ENCODE measurements around a stretch of chr4.

DNA sequence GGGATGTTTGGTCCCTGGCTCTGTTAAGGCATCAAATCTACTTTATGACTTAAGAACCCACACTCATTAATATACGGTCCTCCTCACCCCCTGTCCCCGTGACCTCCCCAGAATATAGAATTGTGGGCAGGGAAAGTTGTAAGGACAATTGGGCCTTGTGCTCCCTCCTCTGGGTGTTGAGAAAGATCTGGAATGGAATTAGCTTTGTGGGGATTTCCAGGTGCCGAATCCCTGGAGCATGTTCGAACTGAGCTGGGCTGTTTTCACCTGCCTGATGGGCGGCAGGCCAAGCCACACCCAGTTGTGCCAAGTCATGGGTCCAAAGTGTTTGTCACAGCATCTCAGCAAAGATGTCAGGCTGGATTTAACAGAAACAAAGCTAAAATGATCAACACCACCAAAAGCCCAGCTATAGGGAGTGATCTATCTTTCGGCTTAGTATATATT, 349.3 kb upstream of the KLF3 start:
- RRBS: no CpG with 5 or more reads among the region's 6 CpGs

DNA sequence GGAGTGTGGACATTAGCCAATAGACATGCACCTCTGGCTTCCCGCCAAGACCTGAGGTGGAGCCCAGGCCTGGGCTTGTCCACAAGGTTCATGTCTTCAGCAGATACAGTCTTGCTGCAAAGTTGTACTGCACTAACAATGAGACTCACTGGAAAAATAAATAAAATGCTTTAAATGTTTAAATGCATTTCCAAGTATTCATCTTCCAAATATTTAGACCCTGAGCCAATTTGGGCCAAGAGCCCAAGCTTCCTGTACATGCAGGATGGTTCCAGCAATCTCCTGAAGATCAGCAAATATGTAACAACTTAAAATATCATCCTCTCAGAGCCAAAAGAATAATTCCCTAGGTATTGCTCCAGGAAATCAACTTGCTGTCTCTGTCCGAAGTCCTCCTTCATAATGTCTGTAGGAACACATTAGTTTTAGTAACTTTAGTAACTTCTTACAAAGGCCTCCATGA, 98.6 kb upstream of the KLF3 start:
- RRBS: no CpG with 5 or more reads among the region's 2 CpGs

DNA sequence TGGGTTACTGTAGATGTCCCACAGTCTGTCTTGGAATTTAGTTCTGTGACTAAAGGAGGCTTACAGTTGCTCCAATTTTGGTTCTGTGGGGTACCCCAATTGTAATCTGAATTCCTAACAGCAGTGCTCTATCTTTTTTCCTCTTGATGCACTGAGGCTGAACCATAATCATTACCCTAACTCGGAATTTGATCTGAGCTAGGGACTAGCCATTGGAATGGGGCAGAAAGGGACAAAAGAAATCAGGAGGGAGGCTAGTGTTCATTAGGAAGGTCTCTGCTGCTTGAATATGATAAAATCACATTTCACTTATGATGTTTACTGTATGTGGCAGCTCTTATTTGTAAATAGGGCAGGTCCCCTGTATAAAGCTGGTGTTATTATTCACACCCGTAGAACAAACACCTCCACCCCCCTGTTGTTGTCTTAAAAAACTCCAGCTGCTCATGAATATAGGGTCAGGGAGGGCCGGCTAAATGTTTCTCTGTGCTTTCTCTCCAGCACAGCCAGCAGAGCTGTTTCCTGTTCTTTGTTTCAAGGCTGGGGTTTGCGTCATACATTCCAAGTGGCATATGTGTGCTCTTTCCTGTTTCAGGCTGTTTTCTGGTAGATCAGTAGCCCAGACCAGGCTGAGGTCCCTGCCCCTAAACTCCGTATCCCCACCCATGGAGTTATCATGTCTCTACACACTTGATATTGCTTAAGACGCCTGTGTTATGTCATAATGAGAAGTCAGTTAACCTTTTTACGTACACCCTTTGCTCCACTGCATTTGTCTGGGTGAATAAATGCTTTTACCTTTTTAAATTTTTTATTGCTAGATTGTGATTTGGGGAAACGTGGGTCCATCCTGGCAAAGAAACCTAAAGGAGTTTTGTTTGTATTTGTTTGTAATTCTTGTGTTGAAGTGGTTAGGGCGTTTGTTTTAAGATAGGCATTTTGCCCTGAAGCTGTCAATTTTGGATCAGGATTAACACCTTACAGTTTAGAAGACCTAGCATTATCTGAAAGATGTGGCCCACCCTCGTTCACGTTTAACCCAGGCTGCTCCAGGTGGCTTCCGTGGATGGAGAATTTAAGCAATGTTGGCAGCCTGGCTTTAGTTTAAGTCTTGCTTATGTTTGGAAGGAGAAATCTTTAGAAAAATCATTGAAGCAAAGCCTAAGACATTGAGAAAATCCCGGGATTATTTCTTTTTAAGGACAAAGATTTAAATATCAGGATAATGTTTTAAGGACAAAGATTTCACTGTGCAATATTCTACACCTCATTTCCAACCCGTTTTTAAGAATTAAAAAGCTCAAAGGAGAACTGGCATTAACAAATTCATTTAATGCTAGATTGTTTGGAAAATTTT, 3.2 kb downstream of the KLF3 start:
- RRBS: no CpG with 5 or more reads among the region's 14 CpGs

DNA sequence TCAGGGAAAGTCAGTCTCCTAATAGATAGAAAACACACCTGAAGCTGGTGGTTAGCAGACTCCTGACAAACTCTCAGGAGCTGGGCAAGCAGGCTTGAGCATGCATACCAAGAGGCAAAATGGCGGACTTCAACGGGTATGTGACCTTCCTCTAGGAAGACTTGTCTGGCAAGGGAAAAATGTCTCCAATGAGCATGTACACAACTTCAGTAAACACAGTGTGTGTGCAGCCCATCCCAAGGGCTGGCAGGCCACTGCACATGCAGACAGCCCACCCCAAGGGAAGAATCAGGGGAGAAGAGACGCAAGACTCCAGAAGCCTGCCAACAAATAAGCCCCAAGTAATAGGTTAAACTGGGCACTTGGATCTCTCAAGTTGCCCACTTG, 2.3 kb downstream of the TLR1 start:
- RRBS: no CpG with 5 or more reads among the region's 3 CpGs

DNA sequence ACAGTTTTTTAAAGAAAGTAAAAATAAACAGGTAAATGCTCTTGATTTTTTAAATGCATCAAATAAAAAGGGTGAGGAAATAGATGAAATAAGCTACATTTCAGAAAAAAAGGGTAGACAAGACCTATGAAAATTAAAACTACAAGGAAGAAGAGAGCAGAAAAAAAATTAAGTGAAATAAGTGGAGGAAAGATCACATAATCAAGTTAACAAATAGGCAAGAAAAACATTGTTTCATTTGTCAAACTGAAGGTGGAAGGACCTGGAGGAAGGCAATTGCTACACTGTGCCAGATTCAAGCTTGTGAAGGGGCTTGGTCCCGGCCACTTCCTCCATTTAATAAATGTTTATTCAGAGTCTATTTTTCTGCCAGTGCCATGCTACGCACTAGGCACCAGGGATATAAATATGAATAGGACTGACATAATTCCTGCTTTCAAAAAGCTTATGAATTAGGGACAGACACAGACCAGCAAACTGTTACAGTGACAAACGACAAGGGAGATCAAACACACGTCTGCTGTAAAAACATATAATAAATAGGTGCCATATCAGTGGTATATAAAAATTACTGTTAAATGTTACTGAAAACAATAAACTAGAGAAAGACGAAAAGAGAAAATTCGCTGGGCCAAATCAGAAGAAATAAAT, 646 bp downstream of the TLR6 start:
- RRBS: no CpG with 5 or more reads among the region's 6 CpGs

DNA sequence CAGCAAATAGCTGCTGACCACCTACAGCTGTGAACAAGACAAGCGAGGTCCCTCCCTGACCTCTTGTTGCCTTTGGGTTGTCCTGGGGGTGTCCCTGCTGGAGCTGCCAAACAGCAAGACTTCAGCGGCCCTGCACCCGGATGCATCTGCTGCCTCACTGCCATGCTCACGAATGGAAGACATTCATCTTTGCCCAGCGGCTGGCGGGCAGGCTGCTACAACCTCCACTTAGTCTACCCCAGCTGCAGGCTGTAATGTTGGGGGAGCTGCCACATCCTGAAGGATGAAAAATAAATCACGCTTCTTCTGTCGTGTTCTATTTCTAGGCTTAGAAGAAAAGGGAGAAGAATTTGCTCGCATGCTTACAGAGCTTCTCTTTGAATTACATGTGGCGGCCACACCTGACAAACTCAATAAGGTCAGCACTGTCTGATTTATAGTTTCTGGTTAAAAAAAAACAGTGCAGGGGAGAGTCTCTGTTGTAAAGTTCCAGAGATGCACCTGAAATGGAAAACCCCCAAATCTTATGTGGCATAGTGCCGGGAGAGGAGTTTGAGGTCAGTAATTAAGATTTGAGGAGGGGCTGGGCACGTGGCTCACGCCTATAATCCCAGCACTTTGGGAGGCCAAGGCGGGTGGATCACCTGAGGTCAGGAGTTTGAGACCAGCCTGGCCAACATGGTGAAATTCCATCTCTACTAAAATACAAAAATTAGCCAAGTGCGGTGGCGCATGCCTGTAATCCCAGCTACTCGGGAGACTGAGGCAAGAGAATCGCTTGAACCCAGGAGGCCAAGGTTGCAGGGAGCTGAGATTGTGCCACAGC, 61.5 kb downstream of the FAM114A1 start:
- RRBS: no CpG with 5 or more reads among the region's 18 CpGs

DNA sequence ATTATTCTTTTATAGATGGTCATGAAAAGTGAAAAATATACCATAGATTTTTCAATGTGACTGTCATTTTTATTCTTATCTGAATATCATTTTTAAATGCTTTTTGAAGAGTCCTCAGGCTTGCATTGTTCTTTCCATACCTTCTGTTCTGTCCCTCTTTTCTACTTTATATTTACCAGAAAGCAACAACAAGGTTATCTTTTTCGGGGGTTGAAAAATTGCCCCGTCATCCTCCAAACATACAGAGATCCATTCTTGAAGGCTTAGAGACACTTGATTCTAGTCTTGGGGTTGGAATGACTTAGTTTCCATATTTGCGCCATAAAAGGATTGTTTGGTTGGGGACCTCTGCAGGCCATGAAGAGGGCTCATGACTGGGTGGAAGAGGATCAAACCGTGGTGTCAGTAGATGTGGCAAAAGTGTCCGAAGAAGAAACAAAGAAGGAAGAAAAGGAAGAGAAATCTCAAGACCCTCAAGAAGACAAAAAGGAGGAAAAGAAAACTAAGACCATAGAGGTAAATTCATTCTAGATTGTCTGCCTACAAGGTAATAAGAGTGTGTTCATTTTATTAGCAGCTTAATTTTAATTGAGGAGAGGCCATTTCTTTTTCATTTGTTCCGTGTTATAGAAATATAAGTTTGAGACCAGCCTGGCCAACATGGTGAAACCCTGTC, 63.6 kb downstream of the FAM114A1 start:
- RRBS: no CpG with 5 or more reads among the region's 6 CpGs

GRCh38 chr4:38949248-38949523, 81.6 kb downstream of the FAM114A1 start:
- RRBS: no CpG with 5 or more reads among the region's 3 CpGs

DNA sequence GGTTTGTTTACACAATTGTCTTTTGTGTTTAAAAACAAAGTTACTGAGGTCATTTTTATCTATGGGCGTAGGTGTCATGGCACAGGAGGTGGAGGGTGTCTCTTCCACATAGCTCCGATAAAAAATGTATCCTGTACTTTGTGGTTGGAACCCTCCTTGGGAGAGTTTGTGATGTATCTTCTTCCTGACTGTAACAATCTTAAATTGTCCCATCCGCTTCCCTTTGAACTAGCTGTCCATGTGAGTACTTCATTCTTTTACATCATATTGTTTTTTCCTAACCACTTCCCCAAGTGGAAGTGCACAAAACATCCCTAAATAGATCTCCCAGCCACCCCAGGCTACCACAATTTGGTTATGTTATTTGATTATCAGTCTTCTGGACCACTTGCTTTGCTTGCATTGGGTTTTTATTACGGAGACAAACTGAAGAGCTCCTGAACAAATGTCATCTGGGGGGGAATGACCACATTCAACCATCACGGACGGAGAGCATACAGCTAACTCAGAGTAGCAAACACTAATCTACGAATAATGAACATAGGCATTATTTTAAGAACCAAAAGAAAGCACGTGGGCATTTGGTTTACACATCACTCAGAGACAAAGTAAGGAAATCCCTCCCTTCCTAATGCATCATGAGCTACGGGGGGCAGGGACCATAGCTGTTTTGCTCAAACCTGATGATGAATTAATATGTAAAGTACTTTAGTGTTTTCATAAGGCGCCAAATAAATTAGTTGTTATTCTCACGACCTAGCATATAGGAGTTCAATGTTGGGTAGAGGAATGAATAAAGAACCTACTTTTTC, 11.4 kb upstream of the TMEM156 start:
- RRBS: no CpG with 5 or more reads among the region's 11 CpGs

GRCh38 chr4:39045540-39045800, 13.3 kb upstream of the TMEM156 start:
- RRBS: no CpG with 5 or more reads among the region's 11 CpGs

DNA sequence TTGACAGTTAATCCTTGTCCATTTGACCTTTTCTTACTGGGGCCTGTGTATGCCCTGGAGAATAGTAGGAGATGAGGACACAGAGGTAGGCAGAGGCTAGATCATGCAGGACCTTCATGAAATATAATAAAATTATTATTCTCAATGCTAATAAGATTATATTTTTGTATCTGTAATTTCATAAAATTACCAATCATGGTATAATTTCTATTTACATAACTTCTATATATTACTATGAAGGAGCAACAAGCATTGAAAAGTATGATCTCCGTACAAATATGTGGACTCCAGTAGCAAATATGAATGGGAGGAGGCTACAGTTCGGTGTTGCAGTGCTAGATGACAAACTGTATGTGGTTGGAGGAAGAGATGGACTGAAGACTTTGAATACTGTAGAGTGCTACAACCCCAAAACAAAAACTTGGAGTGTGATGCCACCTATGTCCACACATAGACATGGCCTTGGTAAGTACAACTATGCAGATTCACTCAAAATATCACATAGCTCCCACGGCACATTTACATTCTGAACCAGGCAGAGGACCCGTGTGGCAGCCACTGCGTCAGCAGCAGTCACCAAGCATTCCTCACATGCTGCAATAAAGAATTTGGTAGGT, 41.1 kb downstream of the KLHL5 start:
- RRBS: no CpG with 5 or more reads among the region's 5 CpGs

GRCh38 chr4:39125013-39125637, 57.2 kb upstream of the WDR19 start:
- RRBS: no CpG with 5 or more reads among the region's 8 CpGs

DNA sequence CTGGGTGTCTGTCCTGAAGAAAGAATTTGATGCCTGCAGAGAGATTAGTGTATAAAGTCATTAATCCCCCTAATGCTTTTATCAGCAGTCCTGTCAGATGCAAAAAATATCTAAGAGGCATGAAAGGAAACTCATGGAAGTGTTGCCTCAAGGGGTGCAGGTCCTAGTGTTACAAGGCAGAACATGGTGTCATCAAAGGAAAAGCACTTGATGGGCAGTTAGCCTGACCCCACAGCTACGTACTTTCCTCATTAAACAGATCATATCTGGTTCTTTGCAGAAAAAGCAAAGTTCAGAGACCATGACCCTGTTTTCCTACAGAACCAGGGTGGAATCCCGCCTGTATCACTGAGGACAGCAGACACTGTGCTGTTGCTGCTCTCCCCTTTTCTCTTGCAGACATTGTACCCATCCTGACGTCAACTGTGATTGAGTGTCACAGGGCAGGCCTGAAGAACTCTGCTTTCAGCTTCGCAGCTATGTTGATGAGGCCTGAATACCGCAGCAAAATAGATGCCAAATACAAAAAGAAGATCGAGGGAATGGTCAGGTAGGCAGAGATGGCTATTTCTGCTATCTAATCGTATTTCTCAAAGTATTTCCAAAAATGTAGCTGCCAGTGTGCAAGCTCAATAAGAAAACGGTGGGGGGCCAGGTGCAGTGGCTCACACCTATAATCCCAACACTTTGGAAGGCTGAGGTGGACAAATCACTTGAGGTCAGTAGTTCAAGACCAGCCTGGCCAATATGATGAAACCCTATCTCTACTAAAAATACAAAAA, 91.6 kb downstream of the RFC1 start:
- RRBS: no CpG with 5 or more reads among the region's 8 CpGs

GRCh38 chr4:39467528-39467883, 8.7 kb downstream of the LIAS start:
- RRBS: no CpG with 5 or more reads among the region's 4 CpGs

DNA sequence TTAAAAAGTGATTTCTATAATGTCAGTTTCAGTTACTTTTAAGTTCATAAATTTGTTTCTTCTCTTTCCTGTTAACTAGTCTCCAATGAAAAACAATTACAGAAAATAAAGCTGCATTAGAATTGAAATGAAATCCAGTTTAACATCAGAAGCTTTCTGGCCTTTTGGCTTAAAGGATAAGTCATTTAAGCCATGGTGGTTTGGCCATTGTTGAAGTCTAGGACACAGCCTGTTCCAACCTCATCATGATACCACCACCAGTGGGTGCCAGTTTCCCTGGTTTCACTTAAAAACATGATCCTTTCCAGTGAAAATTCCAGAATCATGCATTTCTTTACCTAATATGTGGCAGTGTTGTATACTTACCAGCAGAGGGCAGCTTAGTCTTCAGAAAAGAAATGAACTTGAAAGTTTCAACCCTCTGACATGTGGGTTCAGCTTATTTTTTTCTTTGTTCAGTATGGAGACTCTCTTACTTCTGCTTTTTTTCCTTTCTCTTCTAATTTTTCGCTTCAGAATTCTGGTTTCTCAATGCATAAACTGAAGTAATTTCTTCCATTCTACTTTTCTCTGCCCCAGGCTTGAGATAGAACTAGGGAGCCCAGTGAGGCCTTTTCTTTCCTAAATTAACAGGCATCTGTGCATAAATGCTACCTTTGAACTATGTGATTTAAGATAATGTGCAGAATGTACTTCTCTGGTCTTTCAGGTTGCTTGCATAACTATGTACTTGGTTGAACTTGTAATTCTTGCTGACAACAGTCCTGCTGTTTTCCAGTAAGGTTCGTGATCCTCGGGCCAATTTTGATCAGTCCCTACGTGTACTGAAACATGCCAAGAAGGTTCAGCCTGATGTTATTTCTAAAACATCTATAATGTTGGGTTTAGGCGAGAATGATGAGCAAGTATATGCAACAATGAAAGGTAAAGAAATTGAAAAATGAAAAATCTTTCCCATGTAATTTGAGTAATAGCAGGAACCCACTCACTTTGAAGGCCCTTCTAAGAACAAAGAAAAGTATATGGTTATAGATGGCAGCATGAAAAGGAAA, 10.7 kb downstream of the LIAS start:
- RRBS: no CpG with 5 or more reads among the region's 5 CpGs

DNA sequence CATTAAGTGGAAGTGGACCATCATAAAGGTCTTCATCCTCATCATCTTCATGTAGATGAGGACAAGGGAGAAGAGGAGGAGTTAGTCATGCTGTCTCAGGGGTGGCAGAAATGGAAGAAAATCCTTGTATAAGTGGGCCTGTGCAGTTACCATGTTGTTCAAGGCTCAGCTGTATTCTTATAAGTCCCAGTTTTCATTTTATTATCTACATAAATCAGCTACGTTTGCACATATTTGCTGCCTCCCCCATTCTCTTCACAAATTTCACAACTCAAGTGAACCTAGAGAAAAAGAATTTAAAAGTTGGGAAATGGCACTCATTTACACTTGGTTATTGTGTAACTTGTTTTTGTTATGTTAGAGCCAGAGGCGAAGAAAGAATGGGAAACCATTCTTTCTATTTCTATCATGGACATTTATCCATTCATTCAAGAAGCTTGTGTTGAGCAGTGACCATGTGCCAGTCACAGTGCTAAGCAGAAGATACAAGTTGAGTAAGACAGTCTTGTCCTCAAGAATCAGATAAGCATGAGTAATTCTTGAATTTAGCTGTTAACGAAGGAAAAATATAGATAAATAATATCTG, 13.5 kb downstream of the LIAS start:
- RRBS: no CpG with 5 or more reads among the region's 3 CpGs

DNA sequence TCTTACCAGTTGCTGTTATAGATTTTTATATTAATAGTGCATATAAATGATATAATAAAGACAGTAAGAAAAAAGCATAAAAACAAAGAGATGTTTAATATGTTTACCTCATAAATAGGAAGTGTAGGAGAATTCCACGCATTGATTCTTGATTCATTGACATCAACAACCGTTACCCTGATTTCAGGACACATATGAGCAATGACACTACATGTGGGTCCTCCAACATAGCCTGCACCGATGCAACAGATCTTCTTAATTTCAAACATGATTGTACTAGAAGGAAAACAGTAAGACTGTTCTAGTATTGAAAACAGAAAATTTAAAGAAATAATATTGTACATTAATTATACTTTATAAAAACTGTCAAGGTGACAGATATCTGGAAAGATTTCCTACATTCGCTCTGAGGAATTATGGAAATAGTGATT, 6.0 kb downstream of the UGDH start:
- RRBS: no CpG with 5 or more reads among the region's 4 CpGs

DNA sequence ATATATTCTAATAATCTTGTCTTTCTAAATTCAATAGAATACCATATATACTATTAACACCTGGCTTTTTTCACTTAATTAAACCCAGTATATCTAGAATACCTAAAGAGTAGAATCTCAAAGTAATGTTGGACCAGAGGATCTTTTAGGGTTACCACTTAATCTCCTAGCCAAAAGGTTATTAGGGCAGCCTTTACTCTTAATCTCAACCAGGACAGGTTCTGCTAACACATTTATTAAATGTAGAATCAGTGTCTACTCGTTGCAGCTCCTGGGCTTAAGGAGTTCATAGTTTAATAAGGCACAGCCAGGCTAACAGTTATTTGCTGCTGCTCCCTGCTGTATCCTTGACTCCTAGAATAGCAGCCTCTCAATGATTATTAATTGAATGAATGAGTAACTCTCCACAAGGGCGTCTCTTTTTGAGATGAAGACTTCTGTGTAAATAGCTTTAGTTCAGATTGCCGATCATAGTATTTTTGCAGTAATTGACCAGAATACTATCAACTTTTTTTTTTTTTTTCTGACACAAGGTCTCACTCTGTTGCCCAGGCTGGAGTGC, 3.2 kb downstream of the UGDH start:
- RRBS: no CpG with 5 or more reads among the region's 3 CpGs

- RRBS: no CpG with 5 or more reads among the region's 4 CpGs
Measured at GRCh38 chr4:39626142-39626817, 12.4 kb downstream of the SMIM14 start.

DNA sequence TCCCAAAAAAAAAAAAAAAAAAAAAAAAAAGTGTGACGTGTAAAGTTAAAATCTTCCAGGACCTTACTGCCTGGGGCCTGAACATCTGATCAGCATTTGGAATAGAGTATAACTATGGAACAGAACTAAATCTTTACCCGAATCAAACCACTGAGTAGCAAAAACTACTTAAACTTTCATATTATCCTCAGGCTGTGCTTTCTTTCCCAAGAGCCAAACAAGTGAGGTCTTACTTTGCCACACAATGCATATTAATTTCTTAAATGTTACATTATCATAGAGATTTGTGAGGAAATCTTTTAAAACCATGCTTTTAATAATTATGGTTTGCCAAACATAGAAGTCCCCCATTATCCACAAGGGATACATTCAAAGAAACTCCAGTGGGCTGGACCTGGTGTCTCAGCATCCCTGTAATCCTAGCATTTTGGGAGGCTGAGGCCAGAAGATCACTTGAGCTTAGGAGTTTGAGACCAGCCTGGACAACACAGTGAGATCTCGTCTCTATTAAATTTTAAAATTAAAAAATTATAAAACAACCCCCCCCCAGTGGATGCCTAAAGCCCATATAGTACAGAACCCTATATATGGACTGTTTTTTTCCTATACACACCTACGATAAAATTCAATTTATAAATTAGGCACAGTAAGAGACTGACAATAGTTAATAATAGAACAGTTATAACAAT, 2.4 kb downstream of the SMIM14 start:
- RRBS: no CpG with 5 or more reads among the region's 4 CpGs